Mammary microvascular endothelial cell (primary cell): ENCODE results near the gene MSX2.

DNA sequence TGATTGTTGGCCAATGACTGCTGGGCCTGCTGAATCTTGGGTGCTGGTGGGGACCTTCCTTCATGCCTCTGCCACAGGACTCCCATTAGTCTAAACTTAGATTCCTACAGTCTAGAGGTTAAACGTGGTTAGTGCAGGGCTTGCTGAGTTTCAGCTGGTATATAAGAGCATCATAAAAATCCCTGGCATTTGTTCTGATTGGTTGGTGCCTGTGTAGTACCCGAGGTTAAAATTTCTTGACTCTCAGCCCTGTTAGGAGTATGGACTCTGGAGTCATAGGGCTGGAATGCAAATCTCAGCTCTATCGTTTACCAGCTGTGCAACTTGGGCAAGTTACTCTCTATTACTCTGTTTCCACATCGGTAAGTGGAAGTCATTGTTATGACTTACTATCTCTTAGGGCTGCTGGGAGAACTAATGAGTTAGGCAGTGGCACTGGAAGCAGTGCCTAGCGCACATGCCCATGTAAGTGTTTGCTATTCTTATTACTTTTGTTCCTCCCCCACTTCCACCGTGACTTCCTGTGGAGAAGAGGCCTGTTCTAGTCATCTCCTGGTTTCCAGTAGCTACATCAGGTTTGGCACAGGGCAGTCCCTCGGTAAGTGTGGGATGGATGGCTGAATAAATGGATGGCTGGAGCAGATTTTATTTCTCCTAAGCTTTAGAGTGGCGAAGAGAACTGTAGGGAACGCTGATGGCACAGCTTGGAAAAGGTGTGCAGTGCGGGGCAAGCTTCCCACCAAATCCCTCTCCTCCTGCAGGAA, 141.5 kb downstream of the BOD1 start:
- RAMPAGE, long total RNA: no peak

- RAMPAGE, long total RNA: no peak
These were observed 115.3 kb downstream of the BOD1 start for GRCh38 chr5:173501018-173501646.

GRCh38 chr5:173607916-173608454, 8.5 kb downstream of the BOD1 start:
- RAMPAGE, long total RNA: no peak

GRCh38 chr5:173706641-173707158, 90.2 kb upstream of the BOD1 start:
- RAMPAGE, long total RNA: no peak

DNA sequence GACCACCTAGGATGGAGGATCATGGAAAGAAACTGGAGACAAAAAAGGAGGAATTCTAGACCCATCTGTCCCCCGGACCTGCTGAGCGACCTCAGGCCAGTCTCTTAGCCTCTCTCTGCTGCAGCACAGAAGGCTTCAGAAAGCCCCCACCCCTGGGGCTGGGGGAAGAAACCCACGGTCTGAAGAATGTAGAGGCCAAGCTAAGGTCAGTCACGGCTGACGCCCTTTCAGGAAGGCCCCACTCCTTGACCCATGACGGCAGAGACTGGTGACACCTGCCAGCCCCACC, 120.4 kb upstream of the BOD1 start:
- RAMPAGE, long total RNA: no peak

DNA sequence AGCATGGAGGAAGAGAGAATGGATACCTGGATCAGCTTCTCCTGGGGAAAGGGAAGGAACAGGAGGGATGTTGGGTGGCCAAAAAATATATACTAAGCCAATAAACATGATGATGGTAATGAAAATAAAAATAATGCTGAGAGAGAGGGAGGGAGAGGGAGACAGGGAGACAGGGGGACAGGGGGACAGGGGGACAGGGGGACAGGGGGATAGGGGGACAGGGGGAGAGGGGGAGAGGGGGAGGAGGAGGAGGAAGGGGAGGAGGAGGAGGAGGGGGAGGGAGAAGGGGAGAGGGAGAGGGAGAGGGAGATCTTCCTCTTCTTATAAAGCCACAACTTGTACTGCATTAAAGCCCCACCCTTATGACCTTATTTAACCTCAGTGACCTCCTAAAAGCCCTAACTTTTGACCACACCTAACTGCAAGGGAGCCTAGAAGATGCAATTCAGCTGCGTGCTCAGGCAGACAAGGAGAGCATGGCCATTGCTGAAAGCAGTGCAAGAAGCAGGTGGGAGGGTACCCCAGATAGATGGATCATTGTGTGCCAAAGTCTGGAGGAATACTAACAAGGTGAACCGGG, 125.2 kb upstream of the BOD1 start:
- RAMPAGE, long total RNA: no peak

DNA sequence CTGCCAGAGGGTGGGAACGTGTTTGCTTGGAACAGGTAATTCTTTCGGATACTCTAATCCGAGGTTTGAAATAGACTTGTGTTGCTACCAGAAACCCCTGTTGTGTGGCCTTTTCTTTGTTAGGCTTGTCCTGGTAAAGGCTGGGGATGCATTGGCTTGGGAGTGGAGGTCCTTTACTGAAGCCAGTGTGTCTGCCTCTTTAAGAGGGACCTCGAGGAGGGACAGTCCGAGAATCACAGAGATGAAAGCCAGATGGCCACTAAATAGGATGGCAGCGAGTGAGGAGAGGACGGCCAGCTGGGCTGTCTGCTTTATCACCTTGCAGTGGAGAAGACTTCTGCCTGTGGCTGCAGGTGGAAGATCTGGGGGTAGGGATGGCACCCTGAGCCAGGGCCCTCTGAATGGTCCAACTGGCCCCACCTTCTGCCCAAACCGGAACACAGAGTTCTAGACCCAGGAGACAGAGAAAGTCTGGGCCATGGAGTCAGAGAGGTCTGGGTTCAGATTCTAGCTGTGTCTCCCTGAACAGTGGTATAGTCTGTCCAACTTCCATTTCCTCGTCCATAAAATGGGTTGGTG, 130.3 kb upstream of the CPEB4 start:
- RAMPAGE, long total RNA: no peak

DNA sequence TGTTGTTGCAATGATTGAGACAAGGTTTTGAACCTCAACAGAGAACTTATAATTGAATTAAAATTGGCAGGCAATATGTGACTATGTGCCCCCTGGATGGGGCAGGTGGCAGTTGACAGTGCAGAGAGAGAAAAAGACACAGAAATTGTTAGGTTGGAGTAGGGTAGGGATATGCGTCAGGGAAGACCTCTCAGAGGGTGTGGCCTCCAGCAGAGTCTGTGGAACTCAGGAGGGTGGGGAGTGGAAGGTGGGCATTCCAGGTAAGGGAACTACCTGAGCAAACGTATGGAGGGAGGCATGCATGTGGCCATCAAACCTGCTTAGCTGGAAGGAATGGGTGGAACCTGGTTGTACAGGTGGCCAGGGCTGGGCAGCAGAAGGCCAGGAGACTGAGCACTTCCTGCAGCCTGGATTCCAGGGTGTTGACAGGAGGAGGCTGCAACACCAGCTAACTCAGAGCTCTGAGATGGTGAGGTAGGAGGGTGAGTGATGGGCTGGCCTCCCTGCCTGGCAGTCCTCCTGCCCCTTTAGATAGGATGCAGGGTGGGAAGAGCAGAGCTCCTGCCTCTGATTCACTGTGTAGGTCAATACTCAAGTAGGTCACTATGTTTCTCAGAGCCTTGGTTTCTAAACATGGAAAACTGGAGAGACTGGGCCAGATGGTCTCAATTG, 92.6 kb upstream of the CPEB4 start:
- RAMPAGE, long total RNA: no peak

DNA sequence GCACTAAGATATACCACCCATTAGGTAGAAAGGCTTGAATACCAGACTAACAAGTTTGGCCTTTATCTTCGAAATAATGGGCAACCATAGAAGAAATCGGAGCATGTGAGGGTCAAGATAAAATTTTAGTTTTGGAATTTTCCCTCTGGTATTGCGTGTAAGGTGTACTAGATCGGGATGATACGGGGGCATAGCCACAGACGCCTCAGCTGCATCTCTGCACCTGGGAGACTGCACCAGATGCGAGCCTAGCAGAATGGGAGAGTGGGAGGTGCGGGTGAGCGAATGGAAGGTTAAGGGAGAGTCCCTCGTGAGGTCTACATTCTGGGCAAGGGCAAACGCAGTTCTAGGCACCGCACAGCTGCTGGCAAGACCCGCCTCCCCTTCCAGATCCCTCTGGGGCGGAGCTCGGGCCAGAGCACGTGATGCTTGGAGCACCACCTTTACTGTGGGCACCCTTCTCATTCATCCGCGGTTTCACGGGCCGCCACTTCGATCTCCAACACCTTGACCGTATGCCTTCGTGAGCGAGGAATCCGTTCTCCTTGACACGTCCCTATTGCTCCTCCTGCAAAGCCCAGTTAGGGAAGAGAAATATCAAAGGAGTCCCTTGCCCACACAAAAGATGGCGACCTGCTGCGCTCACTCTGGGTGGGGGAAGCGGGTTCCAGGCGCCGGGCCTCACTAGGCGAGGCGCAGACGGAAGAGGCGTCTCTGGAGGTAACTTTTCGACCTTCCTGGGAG, 518 bp upstream of the CPEB4 start:
- RAMPAGE, long total RNA: no peak

DNA sequence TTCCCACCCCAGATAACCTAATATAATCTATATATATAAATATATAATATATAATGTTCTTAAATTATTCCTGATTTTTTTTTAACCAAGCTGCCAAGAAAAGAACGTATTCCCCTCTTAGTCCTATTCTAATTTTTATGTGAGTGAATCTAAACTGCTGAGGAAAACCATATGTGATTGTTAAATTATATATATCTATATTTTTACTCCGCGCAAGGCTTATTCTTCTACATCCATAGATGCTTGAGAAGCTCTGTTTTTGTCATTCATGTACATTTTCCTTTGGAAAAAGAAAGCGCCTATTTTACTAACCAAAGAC, 944 bp downstream of the CPEB4 start:
- RAMPAGE, long total RNA: no peak

GRCh38 chr5:173919273-173919839, 31.2 kb downstream of the CPEB4 start:
- RAMPAGE, long total RNA: no peak

DNA sequence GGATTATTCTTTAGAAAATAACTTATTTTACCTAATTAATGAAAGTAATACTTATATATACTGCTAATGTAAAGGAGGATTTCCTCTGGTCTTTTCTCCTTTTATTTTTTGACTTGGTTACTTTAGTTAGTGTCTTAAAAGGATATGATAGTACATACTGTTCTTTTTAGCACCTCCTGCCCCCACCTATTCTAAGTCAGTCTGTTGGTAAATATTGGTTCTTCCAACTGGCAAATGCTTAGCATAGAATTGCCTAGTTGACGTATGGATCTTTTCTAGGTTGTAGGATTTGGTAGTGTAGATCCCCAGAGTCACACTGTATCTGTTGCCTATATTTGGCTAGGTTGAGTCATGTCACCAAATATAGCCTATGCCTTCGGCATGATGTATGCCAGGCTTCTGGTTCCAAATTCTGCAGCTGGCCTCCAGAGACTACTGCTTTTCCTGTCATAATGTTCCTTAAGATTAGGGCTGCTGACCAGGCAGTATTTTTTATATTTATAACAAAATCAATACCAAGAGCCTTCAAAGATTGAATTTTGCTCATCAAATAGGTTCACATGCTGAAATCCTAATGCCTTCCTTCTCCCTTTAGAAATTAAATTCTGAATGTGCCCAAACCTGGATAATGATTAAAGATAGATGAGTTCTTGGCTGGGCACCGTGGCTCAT, 38.2 kb downstream of the CPEB4 start:
- RAMPAGE, long total RNA: no peak

DNA sequence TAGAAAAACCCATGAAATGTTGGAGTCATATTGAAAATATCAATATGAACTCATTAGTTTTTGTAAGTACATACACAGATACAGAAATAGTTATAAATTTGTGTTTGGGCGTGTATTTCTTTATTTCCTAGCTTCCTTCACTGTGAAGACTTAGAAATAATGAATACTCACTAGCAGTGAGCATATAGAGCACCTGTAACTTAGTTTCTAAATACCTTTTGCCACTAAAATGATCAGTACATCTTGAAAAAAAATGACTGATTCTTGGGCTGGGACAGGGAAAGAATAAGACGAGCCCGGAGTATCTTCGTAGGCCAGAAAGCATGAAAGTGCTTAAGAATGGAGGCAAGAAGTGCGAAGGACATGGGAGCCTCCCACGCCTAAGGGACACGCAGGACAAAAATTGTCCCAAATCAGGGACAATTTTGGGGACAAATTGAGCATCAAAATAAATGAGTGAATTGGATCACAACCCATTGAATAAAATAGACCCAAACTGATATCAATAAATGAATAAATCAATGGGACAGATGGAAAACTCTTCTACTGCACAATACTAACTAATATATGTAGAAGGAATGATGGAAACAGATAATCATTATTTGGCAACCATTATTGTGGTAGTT, 41.2 kb upstream of the C5orf47 start:
- RAMPAGE, long total RNA: no peak

DNA sequence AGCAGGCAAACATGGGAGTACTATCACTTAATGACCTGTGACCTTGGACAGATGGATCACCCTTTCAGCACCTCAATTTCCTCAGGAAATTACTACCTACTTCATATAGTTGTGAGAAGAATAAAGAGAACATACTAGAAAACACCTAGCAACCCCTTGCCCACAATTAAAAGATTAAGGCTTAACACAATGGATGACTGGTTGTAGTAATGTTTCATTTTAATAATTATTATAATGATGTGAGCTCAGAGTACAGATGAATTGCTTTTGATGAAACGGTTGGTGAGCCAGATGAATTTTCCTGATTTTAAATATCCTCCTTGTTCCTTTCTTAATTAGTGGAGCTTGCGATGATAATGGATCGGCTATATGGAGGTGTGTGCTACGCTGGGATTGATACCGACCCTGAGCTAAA, 36.2 kb upstream of the C5orf47 start:
- RAMPAGE, long total RNA: no peak

DNA sequence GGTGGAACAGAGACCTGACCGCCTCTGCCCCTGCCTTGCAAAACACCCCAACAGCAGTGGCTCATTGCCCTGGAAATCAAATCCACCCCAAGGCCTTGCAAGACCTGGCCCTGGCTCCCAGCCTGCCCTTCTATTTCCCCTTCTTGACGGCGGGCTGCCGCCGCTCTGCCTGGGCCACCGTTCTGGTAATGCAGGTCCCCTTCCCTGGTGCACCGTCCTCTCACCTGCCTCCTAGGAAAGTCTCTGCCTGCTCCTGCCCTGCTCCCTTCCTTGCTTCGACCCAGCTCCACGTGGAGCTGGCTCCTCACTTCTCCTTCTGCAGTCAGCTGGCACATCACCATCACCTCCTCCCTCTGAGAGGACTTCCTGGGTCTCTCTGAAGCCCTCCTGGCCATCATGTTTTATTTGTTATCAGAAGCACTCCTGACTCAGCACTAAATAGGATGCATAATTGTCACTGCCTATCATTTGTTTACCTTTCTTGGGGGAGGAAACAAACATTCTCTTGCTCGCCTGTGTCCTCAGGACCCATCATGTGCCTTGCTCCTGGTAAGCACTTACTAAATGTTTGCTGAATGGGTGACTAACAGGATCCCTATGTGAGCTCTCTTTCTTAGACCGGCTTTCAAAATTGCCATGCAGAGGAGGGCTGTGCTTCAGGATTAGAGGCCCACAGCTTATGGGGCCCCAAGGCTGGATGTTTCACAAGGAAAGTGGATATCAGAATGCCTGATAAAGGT, 19.7 kb upstream of the C5orf47 start:
- RAMPAGE, long total RNA: no peak

GRCh38 chr5:174019653-174020185, 25.8 kb upstream of the NSG2 start:
- RAMPAGE, long total RNA: no peak

DNA sequence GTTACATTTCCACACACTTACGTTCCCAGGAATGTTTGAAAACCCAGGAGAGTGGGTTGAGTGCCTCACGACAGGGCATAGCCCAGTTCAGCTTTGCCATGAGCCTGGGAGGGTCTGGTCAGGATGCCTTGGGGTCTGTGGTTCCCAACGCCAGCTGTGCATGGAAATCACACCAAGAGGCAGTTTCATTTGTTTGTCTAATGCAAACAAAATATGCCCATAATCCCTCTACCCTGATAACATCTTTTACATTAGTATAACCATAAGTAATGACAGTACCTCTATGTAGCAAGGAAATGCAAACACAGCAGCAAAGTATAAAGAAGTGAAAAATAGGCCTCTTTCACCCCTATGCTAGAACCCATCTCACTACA, 25.2 kb upstream of the MSX2 start:
- RAMPAGE, long total RNA: no peak

DNA sequence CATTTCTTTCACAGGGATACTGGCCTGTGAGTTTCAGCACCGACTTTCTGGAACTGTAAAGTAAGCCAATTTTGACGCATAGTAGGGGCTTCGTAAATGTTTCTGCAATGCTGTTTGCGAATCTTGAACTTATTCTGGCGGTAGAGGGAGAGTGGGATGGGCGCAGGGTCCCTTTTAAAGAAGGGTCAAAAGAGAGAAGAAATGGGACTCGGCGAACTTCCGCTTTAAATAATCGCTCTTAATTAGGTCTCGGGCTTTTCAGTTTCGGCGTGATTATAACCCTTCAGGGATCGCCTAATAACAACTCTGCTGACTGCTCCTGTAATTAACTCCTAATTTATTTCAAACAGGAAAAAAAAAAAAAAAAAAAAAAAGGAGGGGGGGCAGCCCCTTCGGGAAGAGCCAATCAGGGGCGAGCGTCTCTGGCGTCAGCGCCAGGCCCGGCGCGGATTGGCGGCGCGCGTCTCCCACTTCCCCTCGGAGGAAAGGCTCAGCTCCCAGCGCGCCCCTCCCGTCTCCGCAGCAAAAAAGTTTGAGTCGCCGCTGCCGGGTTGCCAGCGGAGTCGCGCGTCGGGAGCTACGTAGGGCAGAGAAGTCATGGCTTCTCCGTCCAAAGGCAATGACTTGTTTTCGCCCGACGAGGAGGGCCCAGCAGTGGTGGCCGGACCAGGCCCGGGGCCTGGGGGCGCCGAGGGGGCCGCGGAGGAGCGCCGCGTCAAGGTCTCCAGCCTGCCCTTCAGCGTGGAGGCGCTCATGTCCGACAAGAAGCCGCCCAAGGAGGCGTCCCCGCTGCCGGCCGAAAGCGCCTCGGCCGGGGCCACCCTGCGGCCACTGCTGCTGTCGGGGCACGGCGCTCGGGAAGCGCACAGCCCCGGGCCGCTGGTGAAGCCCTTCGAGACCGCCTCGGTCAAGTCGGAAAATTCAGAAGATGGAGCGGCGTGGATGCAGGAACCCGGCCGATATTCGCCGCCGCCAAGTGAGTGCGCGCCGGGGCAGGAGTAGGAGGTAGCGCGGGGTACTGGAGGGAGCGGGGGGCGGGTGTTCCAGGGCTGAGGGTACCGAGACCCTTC, at the start of gene MSX2:
MSX2 (plus strand) TSS at position 520 of the 1,070 bp plus-strand sequence.
- RAMPAGE, long total RNA: no peak

DNA sequence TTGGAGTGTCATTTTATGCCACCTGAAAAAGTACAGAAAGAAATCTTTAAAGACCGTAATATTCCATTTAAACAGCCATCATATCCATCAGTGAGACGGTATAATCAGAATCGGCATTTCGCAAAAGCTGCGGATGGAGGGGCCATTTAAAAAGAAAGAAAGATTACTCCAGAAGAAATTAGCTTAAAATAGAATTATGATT, 198.9 kb downstream of the MSX2 start:
- RAMPAGE, long total RNA: no peak

DNA sequence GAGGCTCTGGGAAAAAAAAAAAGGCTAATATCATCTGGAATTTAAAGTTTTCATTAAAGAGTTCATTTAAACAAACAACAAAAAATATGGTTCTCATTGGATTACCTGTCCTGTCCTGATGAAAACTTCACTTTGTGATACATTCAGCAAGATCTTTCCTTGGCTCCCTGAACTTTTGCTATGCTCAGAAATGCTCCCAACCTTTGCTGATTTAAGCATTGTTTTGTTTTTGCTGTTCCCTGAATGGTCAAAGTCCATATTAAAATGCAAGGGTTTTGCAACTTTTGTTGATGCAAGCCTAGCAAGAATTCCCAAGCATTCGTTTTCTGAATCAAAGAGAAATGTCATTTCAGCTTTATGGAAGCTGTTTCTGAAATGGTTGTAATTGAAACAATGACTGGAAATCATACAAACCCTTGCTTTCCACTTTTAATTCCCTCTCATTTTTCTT, 3.1 kb upstream of the SFXN1 start:
- RAMPAGE, long total RNA: no peak